ENCODE measurements around a stretch of chr17.

- PRO-cap, 4 experiments = peak in 4 of 4 experiments; most common plus-strand start chr17:76671985 (in 4)
- RAMPAGE, long total RNA, 2 experiments = no peak in any of the 2 experiments
Observed at GRCh38 chr17:76671867-76672365, 28.4 kb upstream of the ST6GALNAC1 start.

DNA sequence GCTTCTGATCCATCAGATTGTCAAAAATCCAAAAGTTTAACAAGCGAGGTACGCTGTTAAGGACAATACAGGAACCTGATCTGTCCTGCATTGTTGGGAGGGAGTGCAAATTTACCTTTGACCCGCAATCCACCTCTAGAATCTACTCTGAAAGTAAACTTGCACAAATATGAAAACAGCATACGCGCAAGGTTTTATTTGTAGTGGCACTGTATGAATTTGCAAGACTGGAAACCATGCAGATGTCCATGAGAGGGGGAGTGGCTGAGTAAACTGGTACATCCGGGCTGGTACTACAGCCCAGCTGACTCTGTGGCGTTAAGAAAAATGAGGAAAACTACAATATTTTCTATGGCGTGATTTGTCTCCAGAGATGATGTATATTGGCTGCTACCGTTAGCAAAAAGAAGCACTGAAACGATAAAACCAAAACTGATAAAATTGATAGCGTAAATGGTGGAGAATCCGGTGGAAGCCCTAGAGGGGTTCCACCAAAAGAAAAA, 28.9 kb upstream of the ST6GALNAC1 start:
- PRO-cap, 4 experiments = peak in 3 of 4 experiments; most common plus-strand start position 164 of the sequence (in 1); most common minus-strand start position 144 of the sequence (in 3)
- RAMPAGE, long total RNA, 2 experiments = no peak in any of the 2 experiments

DNA sequence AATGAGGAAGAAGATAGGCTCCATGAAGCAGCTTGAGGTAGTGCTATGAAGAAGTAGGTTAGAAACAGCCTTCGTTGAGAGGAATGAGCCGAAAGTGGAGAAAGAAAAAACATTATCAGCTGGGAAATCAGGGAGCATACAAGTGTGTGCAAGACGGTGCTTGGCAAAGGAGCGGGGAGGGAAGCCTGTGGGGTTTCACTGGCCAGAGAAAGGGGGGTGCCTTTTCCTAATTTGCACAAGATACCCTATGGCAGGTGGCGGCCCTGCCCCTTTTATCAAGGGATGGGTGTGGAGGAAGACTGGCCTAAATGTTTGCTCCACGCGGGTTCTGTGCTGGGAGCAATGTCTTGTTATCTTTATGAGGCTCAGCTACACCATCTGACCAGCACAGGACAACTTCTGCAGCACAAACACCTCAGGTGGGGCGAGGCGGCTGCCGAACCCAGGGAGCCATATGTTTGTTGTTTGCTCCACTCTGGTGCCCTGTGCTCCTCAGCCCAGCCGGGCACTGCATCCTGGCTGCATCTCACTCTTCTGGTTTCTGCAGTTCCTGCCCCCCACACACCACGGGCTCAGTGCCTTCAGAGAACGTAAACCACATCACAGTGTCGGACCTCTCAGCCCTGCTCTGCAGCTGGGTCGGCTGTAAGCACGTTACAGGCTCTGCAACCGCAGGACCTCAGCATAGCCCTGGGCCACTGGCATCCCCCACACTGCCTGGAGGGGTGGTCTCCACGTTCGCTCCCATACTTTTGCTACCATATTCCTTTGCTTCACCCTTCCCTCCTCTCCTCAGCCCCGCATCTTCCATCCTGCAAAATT, 32.5 kb downstream of the MXRA7 start:
- PRO-cap, 4 experiments = no peak in any of the 4 experiments
- RAMPAGE, long total RNA, 2 experiments = no peak in any of the 2 experiments

DNA sequence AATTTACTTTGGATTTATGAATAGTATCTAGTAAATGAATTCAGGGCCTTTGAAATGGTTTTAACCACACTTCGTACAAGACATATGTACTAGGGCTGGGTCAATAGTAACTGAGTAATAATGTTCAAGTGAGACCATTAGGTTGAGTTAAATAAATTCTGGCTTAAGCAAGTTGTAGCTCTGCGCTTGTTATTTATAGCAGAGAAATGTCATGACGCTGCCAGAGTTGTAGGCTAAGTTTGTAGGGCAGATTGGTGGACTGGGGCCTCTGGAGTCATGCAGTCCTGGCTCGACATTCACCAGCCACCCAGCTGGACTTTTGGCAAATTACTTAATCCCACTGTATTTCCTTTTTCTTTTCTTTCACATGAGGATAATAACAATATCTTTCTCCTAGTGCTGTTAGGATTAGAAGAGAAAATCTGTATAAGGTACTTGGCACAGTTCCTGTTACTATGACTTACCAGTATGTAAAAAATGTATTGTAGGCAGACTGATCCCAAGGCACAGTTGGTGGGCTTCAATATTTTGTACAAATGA, 2.4 kb downstream of the MFSD11 start:
- PRO-cap, 4 experiments = no peak in any of the 4 experiments
- RAMPAGE, long total RNA, 2 experiments = no peak in any of the 2 experiments

GRCh38 chr17:76843588-76844174, 24.5 kb upstream of the MGAT5B start:
- PRO-cap, 4 experiments = no peak in any of the 4 experiments
- RAMPAGE, long total RNA, 2 experiments = no peak in any of the 2 experiments

GRCh38 chr17:76867605-76867880, 661 bp upstream of the MGAT5B start:
- PRO-cap, 4 experiments = no peak in any of the 4 experiments
- RAMPAGE, long total RNA, 2 experiments = no peak in any of the 2 experiments

DNA sequence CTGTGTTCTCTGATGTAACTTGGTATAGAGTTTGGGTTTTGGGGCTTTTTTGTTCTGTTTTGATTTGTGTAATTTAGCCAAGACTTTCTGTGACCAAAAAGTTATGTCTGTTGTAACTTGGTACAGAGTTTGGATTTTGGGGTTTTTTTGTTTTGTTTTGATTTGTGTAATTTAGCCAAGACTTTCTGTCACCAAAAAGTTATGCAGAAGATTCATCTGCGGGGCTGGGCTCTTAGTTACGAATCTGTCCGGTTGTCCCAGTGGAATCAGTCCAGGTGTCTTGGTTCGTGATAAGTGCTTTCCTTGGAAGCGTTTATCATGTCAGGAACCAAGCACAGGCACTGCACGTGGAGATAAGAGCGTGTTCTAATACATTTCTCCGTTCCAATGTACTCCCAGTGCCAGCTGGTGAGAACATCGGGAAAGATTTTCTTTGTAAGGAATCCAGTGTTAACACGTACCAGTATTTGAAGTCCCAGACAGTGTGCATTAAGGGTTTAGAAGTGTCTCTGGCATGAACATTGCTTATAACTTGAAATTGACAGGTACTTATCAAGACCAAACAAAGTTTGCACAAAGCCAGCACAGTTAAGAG, 44.0 kb upstream of the SEC14L1 start:
- PRO-cap, 4 experiments = peak in 1 of 4 experiments; most common plus-strand start position 398 of the sequence (in 1)
- RAMPAGE, long total RNA, 2 experiments = no peak in any of the 2 experiments

GRCh38 chr17:77169616-77170110, 28.9 kb downstream of the SEC14L1 start:
- PRO-cap, 4 experiments = no peak in any of the 4 experiments
- RAMPAGE, long total RNA, 2 experiments = start-site peak on the plus strand in 1 of 2 experiments, at chr17:77169838-77169953 at its widest, 5 reads per replicate

GRCh38 chr17:77186226-77186907, 45.6 kb downstream of the SEC14L1 start:
- PRO-cap, 4 experiments = no peak in any of the 4 experiments
- RAMPAGE, long total RNA, 2 experiments = no peak in any of the 2 experiments

- PRO-cap, 4 experiments = no peak in any of the 4 experiments
- RAMPAGE, long total RNA, 2 experiments = no peak in any of the 2 experiments
Observed at GRCh38 chr17:77208299-77208924, 67.6 kb downstream of the SEC14L1 start.

- PRO-cap, 4 experiments = peak in 4 of 4 experiments; most common plus-strand start chr17:77287983 (in 4); most common minus-strand start chr17:77287791 (in 4)
- RAMPAGE, long total RNA, 2 experiments = start-site peak on the plus strand in 2 of 2 experiments, at chr17:77287886-77288000 at its widest, 149 to 167 reads per replicate
Observed at GRCh38 chr17:77287538-77288121, 6.3 kb downstream of the SEPTIN9 start.

DNA sequence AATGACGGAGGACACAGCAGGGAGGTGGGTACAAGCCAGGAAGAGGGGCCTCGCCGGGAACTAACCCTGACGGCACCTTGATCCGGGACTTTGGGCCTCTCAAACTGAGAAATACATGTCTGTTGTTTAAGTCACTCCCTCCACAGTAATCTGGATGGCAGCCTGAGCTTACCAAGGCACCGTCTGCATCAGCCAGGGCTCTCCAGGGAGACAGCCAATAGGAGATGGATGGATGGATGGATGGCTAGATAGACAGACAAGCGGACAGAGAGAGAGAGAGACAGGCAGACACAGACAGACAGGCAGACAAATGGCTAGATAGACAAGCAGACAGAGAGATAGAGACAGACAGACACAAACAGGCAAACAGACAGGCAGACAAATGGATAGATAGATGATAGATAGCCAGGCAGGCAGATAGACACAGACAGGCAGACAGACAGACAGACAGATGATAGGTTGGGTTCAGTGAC, 14.8 kb downstream of the SEPTIN9 start:
- PRO-cap, 4 experiments = no peak in any of the 4 experiments
- RAMPAGE, long total RNA, 2 experiments = no peak in any of the 2 experiments

GRCh38 chr17:77319310-77320409, 38.4 kb downstream of the SEPTIN9 start:
- PRO-cap, 4 experiments = peak in 4 of 4 experiments; most common plus-strand start chr17:77319535 (in 3); most common minus-strand start chr17:77319436 (in 4)
- RAMPAGE, long total RNA, 2 experiments = no peak in any of the 2 experiments

GRCh38 chr17:77372355-77372730, 91.0 kb downstream of the SEPTIN9 start:
- PRO-cap, 4 experiments = no peak in any of the 4 experiments
- RAMPAGE, long total RNA, 2 experiments = no peak in any of the 2 experiments

DNA sequence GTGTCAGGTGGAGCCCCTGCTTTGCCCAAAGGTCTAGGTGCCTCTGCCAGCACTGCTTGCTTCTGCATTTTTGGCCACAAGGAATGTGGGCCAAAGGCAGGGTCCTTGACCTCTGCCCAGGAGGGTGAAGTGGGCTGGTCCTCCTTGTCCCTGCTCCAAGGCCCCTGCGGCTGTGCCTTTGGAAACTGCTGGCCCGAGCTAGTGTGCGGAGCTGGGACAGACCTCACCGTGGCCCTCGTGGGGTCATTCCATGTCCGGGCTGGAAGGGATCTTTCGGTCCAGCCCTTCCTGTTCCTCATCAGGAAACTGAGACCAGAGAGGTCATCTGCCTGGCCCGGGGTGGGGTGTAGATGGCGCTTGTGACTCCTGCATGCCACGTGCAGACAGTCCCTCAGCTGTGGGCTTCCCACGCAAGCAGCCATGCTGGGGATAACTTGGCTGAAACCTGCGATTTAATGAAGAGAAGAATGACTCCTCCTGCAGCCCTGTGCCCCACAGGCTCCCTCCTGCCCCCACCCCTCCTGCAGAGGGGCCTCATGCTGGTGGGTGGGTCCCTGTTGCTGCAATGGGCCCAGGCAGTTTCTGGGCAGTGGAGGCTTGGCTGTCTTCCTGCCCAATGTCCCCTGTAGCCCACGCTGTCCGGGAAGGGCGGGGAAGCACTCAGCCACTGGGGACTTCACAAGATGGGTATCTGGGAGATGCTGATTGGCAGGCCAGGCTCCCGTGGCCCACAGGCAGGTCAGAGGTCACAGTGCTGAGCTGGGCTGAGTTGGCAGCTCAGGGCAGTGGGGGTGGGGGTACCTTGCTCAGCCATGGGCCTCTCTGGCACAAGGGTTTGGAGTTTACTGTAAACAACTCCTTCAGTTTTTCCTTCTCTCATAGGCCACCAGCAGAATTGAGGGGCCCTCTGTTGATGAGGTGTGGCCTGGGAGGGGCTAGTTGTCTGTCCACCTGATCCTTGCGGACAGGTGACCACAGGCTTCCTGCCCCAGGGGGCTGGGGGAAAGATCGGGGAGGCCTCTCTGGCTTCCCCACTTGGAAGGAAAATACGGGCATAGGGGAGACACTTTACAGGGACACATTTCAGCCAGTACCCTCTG, 104.8 kb downstream of the SEPTIN9 start:
- PRO-cap, 4 experiments = peak in 4 of 4 experiments; most common plus-strand start position 785 of the sequence (in 4); most common minus-strand start position 261 of the sequence (in 2)
- RAMPAGE, long total RNA, 2 experiments = no peak in any of the 2 experiments

- PRO-cap, 4 experiments = no peak in any of the 4 experiments
- RAMPAGE, long total RNA, 2 experiments = start-site peak on the minus strand in 1 of 2 experiments, at chr17:77392132-77392171 at its widest, 5 reads per replicate
Observed at GRCh38 chr17:77391610-77392311, 110.5 kb downstream of the SEPTIN9 start.

- PRO-cap, 4 experiments = peak in 1 of 4 experiments; most common plus-strand start chr17:77398975 (in 1)
- RAMPAGE, long total RNA, 2 experiments = no peak in any of the 2 experiments
Observed at GRCh38 chr17:77398844-77399066, 117.5 kb downstream of the SEPTIN9 start.

DNA sequence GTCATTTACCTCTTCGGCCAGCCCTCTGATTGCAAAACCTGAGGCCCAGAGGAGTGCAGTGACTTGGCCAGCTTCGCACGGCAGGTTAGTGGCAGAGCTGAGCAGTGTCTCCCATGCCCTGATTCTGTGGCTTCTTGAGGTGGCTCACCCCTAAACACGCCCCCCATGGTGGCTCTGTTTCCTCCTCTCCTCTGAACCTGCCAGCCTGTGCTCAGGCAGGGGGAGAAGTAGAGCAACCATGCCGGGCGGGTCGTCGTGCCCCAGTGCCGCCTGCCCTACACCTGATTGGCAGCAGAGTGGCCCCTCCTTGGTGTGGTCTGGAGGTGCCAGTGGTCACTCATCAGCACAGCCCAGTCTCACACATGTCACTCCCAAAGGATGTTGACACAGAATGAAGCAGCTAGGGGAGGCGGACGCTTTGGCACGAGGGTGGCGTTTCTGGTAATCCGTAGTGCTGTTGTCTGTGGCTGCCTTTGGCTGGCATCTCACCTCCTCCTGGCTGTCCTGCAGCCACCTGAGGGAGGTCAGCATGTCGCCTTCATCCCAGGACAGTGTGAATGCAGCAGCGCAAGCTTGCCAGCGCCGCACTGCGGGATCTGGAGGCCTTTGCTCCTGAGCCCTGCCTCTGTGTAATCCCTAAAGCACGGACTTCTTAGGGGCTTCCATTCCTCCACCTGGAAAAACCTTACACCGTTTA, 154.1 kb downstream of the SEPTIN9 start:
- PRO-cap, 4 experiments = peak in 1 of 4 experiments; most common plus-strand start position 394 of the sequence (in 1)
- RAMPAGE, long total RNA, 2 experiments = no peak in any of the 2 experiments

DNA sequence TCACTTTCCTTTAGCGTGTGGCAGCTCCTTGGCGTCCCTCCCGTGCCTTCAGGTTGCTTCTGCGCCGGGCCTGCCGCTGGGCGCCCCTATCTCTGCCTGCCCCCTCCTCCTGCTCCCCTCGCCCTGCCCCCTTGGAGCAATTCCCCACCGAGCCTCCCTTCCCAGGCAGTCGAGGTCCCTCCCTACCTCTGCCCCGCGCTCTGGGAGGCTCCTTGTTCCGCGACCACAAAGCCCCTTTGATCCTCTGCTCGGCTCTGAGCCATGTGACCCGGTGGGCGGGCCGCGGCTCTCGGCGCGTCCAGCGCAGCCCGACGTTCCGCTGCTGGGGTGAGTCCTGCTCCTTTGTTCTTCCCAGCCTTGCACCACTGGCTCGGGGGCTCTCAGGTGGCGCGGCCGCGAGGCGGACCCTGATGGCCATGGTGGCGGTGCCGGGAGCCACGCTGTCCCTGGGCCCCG, 169.9 kb downstream of the SEPTIN9 start:
- PRO-cap, 4 experiments = peak in 4 of 4 experiments; most common plus-strand start position 314 of the sequence (in 3); most common minus-strand start position 238 of the sequence (in 3)
- RAMPAGE, long total RNA, 2 experiments = start-site peak on the plus strand in 2 of 2 experiments, centred at positions 279 to 287 of the sequence, 194 to 341 reads per replicate

DNA sequence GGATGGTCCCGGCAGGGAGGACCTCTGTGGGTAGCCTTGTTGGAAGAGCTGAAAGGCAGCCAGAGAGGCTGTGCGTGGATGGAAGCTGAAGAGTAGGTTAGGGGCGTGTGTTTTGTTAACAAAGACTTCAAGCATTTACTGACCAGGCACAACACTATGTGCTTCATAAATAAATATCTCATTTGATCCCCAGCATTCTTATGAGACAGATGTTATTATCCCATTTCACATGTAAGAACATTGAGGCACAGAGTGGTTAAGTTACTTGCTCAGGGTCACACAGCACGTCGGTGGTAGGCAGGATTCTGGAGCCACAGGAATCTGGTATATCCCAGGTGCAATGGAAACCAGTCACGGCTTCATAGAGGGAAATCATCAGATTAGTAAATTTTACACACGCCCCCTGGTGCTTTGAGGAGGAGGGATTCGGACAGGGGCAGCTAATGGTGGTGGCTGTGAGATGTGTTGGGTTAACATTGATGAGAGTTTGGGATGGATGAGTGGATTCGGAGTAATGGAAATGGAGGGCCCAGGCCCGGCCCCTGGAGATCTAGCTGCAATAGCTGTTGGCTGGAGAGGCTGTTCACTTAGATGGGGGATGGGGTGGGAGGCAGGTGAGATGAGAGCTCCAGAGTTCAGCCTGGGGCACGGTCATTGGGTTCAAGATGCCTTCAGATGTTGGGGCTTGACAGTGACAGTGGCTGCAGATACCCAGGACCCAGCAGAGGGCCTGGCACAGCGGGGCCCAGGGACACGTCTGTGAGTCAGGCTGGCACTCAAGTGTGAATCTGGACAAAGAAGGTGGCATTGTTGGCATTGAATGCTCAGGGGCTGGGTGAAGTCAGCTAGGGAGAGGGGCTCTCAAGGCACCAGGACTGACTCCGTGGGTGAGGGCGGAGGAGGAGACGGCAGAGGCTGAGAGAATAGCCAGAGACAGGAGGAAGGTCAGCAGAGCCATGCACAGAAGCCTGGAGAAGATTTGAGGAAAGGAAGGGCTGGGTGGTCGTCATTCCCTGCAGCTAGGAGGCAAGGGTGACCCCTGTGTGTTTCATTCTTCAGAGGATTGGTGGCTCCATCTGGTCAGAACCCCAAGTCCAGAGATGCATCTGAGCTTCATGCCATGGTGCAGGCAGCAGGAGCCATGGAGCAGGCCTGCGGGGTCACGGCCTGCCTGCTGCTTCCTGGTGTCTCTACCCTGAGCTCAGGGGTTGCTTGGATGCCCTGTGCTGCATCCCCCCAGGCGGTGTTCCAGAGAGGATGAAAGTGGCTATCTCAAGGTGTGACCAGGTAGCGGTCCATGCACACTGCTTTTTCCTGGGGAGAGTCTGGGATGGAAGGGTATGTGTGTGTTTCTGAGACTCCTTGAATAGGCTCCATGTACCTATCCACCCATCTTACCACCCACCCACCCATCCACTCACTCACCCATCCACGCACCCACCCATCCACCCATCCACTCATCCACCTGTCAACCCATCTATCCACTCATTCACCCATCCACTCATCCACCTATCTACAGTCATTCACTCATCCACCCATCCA, 187.6 kb downstream of the SEPTIN9 start:
- PRO-cap, 4 experiments = no peak in any of the 4 experiments
- RAMPAGE, long total RNA, 2 experiments = no peak in any of the 2 experiments

Data from right lobe of liver (tissue), 4 donors.